ENCODE results near the genes NBPF11, VPS45 and C1orf54.

- PRO-cap, result unidirectional peak, plus-strand start at chr1:147700132
Measured at GRCh38 chr1:147700024-147700347, 29.7 kb upstream of the ACP6 start.

DNA sequence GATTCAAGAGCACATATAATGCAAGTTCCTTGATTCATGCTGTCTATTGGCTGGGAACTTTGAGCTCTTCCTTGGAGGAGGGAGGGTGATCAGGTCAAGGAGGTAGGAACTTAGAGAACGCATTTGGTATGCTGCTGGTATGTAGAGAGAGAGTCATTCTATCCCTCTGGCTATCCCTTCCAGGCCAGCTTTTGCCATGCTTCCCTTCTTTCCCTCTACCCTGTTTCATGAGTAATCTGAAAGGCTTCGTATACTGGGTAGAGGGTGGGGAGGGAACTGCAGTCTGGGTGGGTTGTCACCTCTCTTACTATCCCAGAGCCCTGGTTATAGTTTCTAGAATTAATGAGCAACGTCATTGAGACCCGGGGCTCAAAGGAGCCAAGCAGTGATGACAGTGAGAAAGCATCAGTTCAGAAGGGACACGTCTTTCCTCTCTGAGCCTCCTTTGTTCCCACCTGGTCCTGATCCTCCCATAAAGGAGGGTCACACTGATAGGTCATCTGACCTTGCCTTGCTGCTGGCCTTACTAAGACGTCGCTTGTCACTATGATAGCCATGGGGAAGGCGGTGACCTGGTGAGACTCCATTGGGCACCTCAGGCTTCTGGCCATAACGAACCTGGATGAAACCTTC, 2.6 kb downstream of the GJA5 start:
- PRO-cap, result no peak

GRCh38 chr1:147758784-147759346, 1.5 kb downstream of the GJA5 start:
- PRO-cap, result no peak

GRCh38 chr1:148151798-148152470, at the start of gene NBPF11:
TSS of gene NBPF11 (minus strand) at chr1:148152281.
- PRO-cap, result bidirectional peak, plus-strand start at chr1:148152062, minus-strand start at chr1:148152099; bidirectional peak, plus-strand start at chr1:148152309, minus-strand start at chr1:148152279

- PRO-cap, result no peak
Measured at GRCh38 chr1:148161293-148161862, 9.3 kb upstream of the NBPF11 start.

- PRO-cap, result bidirectional peak, plus-strand start at chr1:148334738, minus-strand start at chr1:148334767
Measured at GRCh38 chr1:148333753-148334897, 149.0 kb downstream of the PPIAL4G start.

DNA sequence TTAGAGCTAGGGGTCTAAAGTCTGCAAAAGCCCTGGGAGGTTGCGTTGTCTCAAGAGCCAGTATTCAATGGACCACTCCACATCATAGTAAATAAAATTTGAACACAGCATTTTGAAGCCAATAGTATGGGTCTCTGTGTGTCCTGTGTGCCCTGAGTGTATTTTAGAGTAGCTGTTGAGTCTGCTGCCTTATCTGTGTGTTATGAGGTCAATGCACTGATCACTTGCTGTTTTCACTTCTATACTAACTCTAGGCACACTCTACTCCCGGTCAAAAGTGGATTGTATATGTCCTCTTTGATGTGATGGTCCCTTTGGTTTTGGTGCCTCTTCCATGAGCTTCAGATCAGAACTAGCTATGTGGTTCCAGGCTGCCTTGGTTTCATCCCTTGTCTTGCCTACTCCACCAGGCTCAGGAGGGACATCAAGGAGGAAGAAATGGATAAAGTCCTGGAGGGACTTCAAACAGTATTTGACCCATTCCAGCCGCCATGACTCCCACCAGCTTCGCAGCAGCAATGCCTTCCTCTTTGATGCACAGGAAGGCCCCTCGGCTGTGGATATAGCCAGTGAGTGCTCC, 57.9 kb downstream of the PPIAL4G start:
- PRO-cap, result no peak

GRCh38 chr1:149285451-149286056, 104.9 kb upstream of the NOTCH2NLC start:
- PRO-cap, result no peak

DNA sequence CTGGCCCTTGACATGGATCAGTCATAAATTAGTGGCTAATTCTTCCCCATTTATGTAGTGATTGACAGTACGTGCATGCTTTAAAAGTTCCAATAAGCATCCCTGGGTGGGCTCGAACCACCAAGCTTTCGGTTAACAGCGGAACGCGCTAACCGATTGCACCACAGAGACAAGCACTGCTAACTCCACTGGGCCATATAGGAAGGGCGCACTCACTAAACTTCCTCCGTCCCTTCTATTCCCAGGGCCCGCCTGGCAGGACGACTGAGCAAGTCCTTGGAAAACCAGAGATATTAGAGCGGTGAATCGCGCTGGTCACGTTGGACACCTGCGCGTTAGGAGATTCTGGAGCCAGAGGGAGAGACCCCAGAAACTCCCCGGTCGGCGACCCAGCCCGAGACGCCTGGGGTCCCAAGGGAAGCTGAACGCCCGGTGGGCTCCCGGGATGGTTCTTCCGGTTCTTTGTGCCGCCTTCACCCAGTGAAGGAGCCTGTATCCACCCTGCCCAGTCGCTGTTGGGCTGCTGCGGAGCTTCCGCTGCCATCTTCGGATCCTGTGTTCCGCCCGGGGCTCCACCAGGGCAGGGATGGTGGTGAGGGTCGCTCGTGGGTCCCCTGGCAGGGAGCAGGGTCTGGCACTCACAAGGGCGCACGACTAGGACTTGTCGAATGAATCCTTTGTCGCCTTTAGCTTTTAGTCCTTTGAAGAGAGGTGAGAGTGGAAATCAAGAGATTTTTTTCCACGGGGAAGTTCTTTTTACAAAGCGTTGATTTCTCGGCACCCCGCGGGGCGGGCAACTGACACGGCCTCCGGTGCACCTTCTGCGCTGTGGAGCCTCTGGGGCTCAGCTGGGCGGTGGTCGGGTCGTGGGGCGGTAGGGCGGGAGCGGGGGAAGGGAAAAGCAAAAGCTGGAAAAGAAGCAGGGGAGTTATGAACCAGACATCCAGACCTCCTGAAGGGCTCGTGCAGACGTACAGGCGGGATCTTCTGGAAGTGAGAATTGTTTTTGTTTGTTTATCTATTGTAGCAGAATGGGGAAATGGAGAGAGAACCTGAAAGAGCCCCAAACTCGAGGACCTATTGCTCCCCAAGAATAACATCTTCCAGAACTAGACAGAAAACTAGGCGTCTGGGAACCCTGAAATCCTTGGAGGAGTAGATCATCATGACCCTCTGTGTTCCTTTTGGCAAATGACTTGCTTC, 63.1 kb downstream of the PPIAL4C start:
- PRO-cap, result bidirectional peak, plus-strand start at position 617 of the sequence, minus-strand start at position 405 of the sequence; unidirectional peak, minus-strand start at position 703 of the sequence; unidirectional peak, minus-strand start at position 850 of the sequence

GRCh38 chr1:149665517-149665930, 81.9 kb downstream of the PPIAL4C start:
- PRO-cap, result no peak

- PRO-cap, result no peak
Measured at GRCh38 chr1:149935824-149936178, 878 bp downstream of the MTMR11 start.

- PRO-cap, result no peak
Measured at GRCh38 chr1:149940439-149941761, 4.2 kb upstream of the MTMR11 start.

DNA sequence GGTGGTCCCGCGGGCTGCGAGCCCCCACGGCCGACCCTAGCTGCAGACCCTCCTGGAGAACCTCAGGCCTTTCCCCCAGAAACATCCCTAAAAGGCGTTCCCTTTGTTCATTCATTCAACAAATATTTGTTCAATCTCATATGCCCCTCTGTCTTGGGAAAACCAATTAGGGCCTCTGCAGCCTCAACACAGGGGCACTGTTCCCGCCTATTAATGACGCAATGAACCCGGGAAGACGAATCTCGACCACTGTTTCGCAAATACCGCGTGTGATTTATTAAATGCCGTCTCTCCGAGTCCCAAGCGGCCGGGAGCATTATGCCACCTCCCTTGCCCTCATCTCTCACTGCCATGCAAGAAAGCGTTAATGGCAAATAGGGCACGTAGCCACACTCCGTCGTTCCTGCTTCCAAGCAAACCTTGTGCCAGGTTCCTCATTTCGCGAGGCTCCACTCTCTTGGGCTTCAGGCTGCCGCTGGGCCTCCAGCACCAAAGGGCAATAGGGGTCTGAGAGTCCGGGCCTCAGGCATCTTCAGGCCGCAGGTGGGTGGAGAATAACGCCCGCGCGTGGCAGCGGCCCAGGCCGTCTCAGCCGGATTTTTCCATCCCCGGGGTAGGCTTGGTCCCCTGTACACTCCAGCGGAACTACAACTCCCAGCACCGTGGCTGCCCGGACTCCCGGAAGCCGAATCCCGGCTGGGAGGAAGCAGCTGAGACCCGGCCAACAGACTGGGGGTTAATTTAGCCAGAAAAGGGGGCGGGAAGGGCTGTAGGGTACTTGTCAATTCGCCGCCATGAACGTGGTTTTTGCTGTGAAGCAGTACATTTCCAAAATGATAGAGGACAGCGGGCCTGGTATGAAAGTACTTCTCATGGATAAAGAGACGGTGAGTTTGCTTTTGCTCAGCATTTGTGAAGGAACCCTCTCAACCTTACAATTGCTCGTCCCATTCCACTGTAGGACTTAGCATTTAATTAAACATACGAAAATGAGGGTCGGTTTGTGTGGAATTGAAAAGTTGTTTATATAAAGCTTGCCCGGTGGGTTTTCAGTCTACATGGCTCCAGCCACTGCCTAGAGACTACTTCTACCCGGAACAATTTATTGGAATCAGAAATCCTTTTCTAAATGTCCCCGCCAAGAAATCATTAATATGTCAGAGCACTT, at the start of gene VPS45:
VPS45 (plus strand) TSS at position 713 of the 1,168 bp plus-strand sequence.
- PRO-cap, result bidirectional peak, plus-strand start outside the sequence, minus-strand start at position 64 of the sequence; bidirectional peak, plus-strand start at position 772 of the sequence, minus-strand start at position 590 of the sequence

DNA sequence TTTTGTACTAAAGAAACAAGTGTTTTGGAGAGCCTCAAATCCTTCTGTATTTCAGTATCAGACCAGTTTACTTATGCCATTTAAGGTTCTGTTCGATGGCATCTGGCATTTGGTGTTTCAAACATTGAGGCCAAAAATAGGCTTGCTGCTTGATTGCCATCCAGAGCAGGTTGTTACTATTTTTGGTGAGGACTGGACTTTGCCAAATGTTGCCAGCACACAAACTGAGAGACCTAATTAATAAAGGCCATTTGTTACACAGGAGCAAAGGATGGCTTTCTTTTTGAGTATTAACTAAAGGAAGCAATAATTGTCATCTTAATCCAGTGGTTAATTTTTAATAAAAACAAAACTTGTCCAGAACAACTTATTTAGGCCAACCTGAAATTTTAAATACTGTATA, 26.3 kb downstream of the VPS45 start:
- PRO-cap, result no peak

DNA sequence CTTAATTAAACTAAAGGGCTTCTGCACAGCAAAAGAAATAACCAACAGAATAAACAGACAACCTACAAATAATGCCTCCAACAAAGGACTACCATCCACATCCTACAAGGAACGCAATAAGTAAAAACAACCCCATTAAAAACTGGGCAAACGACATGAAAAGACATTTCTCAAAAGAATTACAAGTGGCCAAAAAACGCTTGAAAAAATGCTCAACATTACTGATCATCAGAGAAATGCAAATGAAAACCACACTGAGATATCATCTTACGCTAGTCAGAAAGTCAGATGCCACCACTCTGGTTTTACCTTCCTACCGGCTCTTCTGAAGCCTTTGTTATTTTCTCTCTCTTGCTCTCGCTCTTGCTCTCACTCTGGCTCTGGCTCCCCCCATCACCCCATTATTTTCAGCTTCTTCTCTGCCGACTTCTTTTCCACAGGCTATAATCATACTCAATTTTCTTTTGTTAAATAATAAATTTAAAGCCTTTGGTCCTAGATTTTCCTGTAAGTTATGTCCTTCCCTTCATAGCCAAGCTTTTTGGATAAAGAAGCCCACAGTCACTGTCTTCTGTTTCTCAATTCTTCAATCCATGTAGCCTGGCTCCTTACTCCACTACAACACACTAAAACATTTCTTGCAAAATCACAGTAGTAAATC, 38.8 kb downstream of the VPS45 start:
- PRO-cap, result no peak

GRCh38 chr1:150110298-150110754, 39.4 kb upstream of the PLEKHO1 start:
- PRO-cap, result no peak

DNA sequence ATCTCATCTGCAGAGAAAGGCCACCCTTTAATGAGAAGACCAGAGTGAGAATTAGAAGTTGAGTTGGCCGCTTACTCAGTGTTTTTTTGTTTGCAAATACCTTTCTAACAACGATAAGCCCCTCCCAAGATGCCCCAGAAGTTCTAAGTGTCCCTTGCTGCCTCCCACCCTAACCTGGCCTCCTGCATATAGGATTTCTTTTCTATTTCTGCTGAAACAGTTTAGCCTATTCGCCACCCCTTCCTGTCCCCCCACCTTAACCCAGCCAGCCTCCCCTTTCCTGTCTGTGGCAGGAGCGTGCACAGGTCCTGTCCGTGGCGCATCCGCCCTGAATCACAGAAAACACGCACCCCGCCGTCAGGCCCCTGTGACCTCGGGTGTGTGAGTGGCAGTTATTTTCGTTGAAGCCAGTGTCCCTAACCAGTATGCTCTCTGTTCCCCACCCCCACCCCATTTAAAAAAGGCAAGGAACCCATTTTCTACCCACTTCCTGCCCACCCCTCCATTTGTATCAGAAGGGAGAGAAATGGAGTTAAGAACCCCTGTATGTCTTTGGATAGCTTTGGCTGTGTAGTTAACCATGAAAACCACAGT, 1.6 kb downstream of the PLEKHO1 start:
- PRO-cap, result bidirectional peak, plus-strand start outside the sequence, minus-strand start at position 387 of the sequence

DNA sequence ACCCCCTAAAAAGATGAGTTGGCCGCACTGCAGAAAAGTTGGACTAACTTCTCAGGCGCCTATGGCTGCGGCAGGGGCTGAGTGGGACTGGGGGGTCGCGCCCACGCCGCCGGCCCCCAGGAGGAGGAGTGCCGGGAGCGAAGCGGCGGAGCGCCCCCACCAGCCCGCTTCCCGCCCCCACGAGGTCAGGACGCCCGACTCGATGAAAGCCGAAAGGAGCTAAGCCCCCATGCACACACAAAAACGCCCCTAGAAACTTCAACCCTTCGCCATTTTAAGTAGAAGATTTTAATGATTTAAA, 679 bp downstream of the ANP32E start:
- PRO-cap, result bidirectional peak, plus-strand start outside the sequence, minus-strand start at position 45 of the sequence

GRCh38 chr1:150272532-150273017, at the start of gene C1orf54:
TSS of gene C1orf54 (plus strand) at chr1:150272790.
- PRO-cap, result bidirectional peak, plus-strand start at chr1:150272675, minus-strand start at chr1:150272362

- PRO-cap, result no peak
Measured at GRCh38 chr1:150282645-150283295, 416 bp downstream of the CIART start.

All from neural crest cell (in vitro differentiated cells).